ENCODE measurements around a stretch of chr5.

GRCh38 chr5:57175534-57176187 is 1.8 kb downstream of the GPBP1 start:
- RRBS, 2 experiments: no CpG with 5 or more reads among the region's 8 CpGs

DNA sequence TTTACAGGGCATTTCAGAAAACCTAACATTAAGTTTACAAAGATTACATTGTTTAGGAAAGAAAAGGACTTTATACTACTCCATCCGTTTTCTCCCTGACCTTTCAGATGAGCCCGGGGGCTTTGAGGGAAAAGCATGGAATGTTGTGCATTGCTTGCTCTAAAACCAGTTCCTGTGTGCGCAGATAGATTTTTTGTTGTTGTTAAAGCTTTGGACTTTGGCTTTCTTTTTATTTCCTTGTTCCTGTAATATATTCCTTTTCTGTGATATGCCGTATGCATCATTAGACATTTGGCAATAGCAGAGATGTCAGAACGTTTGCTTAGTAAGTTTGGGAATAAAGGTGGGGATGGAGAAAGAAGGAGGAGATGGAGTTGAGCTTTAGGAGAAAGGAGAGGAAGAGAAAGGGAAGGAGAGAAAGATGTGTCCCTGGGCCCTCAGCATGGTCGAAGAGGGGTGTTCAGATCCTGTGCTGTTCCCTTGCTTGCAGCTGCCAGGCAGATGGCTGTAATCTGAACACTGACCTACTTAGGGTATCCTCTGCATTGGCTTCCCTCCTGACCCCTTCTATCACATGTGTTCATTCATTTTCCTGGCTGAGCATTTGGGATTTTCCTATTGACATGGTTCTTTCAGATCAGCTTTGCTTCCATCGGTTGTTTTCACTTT is 26.3 kb downstream of the ACTBL2 start:
- RRBS, 2 experiments: no CpG with 5 or more reads among the region's 7 CpGs

GRCh38 chr5:57499282-57499607 is 16.6 kb upstream of the ACTBL2 start:
- RRBS, 2 experiments: no CpG with 5 or more reads among the region's 5 CpGs

- RRBS, 2 experiments: no CpG with 5 or more reads among the region's 7 CpGs
These were observed 379.9 kb upstream of the ACTBL2 start for GRCh38 chr5:57862376-57863080.

DNA sequence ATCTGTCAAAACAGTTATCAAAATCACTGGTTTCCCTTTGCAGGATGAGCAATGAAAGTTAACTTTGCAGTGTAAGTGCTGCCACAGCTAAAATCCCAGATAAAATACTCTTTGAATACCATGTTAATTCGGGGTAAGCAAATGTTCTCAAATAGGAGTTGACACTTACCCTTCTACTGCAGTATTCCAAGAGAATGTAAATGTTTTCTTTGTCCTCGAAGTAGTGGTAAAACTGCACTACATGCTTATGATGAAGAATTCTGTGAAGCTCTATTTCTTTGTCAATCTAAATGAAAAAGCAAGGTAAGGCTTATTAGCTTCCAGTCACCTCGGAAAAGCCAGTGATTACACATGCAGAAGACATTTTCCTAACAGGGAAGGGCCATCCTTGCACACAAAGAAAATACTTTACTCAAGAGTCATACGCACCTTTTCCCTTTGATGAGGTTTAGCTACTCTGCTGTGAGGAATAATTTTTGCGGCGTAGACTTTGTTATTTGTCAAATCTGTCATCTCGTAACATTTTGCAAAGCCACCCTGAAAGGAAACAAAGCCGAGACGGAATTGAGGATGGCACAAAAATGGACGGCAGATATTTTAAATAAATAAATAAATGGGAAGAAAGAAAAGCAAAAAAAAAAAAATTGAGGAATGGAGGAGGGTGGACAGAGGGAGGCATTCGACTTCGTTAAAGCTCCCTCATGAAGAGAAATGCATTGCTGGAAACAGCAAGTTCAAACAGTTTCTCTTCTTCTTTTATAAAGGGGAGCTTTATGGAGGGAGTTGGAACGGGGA is 1.1 kb downstream of the PLK2 start:
- RRBS, 2 experiments: no CpG with 5 or more reads among the region's 13 CpGs

- RRBS, 2 experiments: 1 to 2% methylated on average over 15 to 27 of the region's 105 CpGs
These were observed 669 bp upstream of the PLK2 start for GRCh38 chr5:58460118-58461391.

- RRBS, 2 experiments: no CpG with 5 or more reads among the region's 3 CpGs
These were observed 433.2 kb downstream of the RAB3C start for GRCh38 chr5:59016186-59016454.

- RRBS, 2 experiments: 2% methylated on average over 38 to 56 of the region's 121 CpGs
These were observed 456.4 kb downstream of the RAB3C start for GRCh38 chr5:59038898-59040047.

- RRBS, 2 experiments: no CpG with 5 or more reads among the region's 2 CpGs
These were observed 557.3 kb downstream of the RAB3C start for GRCh38 chr5:59140143-59140627.

- RRBS, 2 experiments: no CpG with 5 or more reads among the region's 7 CpGs
These were observed 562.3 kb downstream of the PDE4D start for GRCh38 chr5:59331199-59331687.

DNA sequence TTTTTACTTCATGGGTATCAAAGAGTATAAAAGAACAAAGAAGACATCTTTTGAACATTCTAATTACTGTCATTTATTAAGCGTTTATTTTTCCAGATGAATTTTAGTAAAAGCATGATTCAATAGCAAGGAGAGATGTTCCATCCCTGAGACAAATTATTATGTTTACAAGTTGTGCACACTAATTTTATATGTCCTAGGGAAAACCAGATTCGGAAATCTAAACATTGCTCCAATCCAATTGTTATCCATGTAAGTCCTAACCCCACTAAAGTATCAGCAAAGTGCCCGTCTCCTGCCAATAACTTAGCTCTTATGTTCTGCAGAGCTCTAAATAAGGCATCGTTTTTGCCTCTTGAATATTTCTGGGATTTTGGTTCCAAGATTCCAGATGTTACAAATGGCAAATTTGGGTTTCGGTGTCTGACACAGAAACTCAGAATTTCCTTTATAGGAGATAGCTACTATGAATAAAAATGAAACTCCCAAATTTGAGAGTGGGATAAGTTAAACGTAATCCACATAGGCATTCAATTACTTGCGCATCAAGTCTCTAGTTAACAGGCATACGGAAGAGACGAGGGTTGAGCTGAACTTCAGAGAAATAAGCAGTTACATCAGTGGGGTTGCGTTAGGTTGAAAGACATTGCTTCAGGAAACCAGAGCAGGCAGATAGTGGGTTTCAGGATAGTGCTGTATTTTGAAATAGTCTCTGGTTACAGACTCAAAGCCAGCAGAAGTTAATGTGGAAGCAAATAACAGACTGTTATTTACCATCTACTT is 533.7 kb downstream of the PDE4D start:
- RRBS, 2 experiments: no CpG with 5 or more reads among the region's 10 CpGs

- RRBS, 2 experiments: no CpG with 5 or more reads among the region's 12 CpGs
These were observed 429.5 kb downstream of the PDE4D start for GRCh38 chr5:59463913-59464606.

DNA sequence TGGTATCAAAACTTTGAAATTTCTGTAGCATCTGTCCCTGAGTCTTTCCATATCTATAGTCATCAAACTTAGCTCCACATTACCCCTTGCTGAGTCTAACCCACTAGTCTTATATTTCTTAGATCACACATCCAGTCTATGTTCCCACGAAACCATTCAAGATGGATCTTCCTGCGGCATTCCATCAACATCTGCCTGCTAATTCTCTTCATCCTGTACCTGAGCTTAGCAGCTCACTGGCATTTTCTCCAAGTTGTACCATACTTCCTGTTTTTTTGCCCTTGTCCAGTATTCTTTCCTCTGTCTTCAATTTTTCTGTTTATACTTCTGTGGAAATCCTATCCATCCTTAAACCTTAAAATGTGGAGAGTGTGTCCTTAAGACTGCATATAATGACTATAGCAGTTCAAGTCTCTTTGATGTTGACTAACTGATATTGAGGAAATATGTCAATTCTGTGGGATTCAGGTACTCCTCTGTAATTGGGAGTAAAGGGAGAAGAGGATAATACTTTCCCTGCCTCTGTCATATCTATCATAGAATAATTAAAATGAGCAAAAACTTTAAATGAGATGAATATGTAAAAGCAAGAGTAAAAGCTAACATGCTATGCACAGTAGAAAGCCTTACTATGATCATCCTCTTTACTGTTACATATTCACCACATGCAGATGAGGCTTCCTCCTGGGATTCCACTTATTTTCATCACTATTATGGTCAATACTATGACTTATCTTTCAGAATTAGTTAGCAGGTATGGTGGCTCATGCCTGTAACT is 225.7 kb downstream of the PDE4D start:
- RRBS, 2 experiments: no CpG with 5 or more reads among the region's 2 CpGs

- RRBS, 2 experiments: no CpG with 5 or more reads among the region's 9 CpGs
These were observed 148.0 kb downstream of the PDE4D start for GRCh38 chr5:59745253-59746134.

GRCh38 chr5:59764422-59764843 is 129.1 kb downstream of the PDE4D start:
- RRBS, 2 experiments: no CpG with 5 or more reads among the region's 2 CpGs

DNA sequence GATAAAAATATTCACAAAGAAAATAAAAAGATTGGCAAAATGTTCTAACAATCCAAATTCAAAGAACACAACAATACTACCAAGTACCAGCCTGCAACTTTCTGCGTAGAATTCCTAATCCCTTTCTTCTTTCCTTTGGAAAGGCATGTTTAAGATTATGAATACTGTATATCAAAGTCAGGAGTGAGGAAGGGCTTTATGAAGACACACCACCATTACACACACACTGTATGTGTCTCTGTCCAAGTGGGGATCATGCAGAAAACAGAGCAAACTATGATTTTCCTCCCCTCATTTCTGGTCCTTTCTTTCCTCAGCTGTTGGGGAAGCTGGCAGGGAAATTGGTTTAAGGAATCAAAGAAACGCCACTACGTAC is 126.0 kb downstream of the PDE4D start:
- RRBS, 2 experiments: no CpG with 5 or more reads among the region's 3 CpGs

DNA sequence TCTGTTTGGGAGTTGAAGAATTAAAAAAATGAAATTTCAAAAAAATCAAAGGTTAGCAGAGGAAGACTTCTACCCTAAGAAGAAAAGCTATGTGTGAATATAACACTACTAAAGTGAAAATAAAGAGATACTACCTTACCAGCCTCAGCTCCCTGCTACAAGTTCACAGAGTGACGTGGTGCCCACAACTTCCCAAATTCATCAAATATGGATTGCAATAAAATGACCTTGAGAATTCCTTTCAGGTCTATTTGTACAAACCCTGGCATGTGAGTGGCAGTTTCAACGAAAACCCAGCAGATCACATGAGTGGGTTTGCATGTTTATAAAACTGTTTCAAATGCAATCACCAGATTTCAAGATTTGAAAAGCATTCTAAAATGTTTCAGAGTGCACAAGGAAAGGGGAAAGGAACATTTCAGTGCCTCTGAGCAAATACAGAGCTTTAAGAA is 392.1 kb upstream of the PDE4D start:
- RRBS, 2 experiments: no CpG with 5 or more reads among the region's 2 CpGs

DNA sequence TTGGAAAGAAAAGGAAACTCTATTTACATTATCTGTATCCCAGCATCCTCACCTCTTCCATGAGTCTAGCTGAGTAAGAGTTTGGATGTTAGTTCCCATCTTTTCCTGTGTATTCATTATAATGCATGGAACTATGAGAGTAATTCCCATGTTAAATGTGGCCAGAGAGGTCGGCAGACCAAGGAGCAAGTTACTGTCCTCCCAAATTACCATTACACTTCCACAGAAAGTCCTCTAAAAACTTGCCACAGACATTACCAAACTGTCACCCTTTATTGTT is 912 bp downstream of the DEPDC1B start:
- RRBS, 2 experiments: no CpG with 5 or more reads among the region's 1 CpG

- RRBS, 2 experiments: no CpG with 5 or more reads among the region's 5 CpGs
These were observed 22.9 kb downstream of the ELOVL7 start for GRCh38 chr5:60821104-60821684.

GRCh38 chr5:61312422-61312970 is 19.6 kb upstream of the ZSWIM6 start:
- RRBS, 2 experiments: no CpG with 5 or more reads among the region's 9 CpGs

Measured in NT2/D1 (cell line).